Right cardiac atrium (tissue), 1 donor: ENCODE measurements around a stretch of chr1.

GRCh38 chr1:10384250-10384589 is 14.6 kb upstream of the PGD start:
- PRO-cap: no peak

- PRO-cap: bidirectional peak, plus-strand start at chr1:10399627, minus-strand start at chr1:10399326
Measured at GRCh38 chr1:10399194-10400221, 644 bp downstream of the PGD start.

GRCh38 chr1:10403889-10404309 is 5.0 kb downstream of the PGD start:
- PRO-cap: no peak

DNA sequence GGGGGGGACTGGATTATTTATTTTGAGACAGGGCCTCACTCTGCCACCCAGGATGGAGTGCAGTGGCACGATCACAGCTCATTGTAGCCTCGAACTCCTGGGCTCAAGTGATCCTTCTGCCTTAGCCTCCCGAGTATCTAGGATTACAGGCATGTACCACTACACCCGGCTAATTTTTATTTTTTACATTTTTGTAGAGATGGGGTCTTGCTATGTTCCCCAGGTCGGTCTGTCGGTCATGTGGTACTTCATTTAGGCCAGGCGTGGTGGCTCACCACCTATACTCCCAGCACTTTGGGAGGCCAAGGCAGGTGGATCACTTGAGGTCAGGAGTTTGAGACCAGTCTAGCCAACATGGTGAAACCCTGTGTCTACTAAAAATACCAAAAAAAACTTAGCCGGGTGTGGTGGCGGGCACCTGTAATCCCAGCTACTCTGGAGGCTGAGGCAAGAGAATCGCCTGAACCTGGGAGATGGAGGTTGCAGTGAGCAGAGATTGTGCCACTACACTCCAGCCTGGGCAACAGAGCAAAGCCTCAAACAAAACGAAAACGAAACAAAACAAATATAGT is 7.4 kb downstream of the CORT start:
- PRO-cap: no peak

- PRO-cap: no peak
Measured at GRCh38 chr1:10494954-10495752, 20.4 kb downstream of the PEX14 start.

DNA sequence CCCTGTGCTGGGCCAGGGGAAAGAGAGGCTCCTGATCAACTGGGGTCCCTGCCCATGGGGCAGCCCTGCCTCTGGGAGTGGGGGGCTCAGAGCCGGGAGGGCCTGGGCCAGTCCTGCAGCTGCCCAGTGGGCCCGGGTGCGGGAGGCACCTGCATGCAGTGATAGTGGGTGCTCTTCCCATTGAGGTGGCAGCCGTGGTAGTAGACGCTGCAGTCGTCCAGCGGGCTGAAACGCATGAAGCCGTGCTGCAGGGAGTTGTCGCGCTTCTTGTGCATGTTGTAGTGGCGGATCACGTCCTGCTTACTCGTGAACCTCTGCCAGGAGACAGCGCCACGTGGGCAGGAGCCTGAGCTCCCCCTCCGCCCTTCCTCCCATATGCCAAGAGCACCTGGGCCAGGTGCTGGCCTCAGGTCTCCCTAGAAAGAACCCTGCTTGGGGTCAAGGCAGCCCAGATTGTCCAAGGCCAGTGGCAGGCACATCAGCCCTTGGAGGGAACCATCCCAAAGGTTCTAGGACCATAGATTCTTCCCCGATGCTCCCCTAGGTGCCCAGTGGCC is 140.9 kb downstream of the CASZ1 start:
- PRO-cap: no peak

DNA sequence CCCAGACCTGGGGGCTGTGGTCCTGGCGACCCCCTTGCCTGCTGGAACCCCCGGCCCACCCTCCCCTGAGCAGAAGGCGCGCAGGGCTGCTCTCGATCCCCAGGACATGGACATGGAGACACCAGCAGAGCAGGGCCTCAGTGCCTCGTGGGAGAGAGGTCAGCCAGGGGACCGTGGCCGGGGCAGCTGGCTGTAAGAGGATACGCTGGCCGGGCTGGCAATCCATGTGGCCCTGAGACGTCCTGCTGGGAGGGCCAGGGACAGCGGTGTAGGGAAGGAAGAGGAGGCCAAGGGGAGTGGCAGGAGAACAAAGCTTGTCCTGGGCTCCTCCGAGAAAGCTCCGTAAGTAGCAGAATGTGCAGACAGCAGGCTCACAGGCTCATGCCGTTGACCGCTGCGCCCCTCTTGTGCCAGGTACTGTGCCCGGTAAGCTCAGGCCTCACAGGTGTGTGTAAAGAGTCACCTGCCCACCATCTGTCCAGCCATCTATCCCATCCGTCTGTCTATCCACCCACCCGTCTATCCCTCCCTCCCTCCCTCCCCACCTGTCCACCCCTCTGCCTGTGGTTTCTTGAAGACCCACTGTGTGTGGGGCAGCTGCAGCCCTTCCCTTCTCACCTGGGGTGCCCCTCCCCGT is 132.0 kb downstream of the CASZ1 start:
- PRO-cap: no peak

DNA sequence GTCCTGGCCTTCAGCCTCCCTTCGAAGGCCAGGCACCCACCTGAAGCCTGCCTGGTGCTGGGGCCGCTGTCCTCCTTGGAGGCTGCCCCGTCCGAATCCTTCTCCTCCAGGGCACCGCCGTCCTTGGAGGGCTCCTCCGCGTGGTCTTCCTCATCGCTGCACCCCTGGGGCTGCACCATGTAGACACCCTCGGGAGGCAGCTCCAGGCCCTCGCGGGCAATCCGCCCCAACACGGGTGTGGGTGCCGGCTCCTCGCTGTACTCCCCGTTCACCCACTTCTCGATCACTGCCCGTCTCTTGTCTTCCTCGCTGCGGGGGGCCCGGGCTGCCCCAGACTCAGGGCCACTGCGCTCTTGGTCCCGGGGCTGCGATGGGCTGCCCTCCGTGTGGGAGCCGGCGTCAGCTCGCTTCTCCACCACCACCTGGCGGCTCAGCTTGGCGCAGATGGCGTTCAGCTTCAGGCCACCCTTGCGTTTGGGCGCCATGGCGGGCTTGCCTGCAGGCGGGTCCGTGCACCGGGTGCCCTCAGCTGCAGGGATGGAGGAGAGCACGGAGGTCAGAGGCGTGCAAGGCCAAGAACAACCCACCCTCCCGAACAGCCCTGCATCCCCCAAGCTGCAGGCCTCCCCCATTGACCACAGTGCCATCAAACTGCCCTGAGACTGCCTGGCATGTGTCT is 131.3 kb downstream of the CASZ1 start:
- PRO-cap: no peak

- PRO-cap: no peak
Measured at GRCh38 chr1:10671845-10672570, 124.4 kb downstream of the CASZ1 start.

DNA sequence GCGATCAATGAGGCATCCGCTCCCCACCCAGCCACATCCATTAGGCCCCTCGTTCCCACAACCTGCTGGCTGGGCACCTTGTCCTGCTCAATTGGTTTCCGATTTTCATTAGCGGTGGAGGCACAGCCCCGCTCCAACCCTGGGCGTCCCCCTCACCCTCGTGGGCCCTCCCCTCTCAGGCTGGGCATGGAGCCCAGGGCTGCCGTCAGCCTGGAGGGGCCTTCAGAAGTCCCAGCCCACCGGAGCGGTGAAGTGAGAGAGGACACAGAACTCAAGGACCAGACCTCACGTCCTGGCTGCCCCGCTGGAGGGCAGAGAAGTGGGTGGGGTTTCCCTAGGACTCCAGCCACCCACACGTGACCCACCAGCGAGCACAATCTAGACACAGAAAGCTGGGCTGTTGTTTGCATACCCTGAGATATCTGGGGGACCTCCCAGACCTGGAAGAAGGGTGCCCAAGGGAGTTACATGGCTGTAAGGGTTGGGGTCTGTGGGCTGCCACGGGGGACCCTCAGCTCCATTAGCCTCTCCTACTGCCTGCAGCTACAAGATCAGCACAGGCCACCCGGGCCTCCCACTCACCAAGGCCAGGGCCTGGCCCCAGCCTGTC is 59.2 kb downstream of the CASZ1 start:
- PRO-cap: no peak

GRCh38 chr1:10778480-10779703 is 17.6 kb downstream of the CASZ1 start:
- PRO-cap: no peak

GRCh38 chr1:10793085-10793901 is 3.2 kb downstream of the CASZ1 start:
- PRO-cap: no peak

GRCh38 chr1:10818123-10818471 is 21.7 kb upstream of the CASZ1 start:
- PRO-cap: no peak

GRCh38 chr1:10960289-10960754 is 21.6 kb downstream of the C1orf127 start:
- PRO-cap: no peak

DNA sequence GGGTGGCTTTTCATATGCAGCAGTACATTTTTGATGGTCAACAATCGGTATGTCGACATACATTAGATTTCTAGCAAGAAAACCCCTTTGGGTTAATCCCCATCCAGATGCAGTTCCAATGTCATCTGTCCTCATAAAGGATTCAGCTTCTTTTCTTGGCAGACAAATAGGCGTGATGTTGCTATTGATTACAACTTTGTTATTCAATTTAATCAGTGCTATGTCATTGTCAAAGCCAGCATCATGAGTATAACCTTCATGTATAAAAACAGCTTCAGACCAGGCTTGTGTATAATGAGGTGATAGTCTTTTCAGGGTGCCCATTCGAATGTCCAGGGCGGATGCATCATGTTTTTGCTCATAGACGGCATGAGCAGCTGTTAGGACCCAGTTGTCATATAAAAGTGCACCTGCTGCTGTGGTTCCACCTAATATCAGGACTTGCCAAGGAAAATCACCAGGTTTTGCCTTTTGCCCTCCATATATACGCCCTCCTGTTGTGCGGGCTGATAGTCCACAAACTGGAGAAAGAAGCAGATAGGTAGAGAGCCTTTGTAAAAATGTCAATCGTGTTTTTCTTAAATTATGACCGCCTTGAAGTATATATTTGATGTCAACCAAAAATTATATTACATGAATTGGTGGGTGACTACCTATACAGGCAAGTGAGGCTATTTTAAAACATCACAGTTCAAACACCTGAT is 14.8 kb downstream of the TARDBP start:
- PRO-cap: no peak

GRCh38 chr1:11052344-11053694 is 5.8 kb upstream of the MASP2 start:
- PRO-cap: no peak

- PRO-cap: no peak
Measured at GRCh38 chr1:11071544-11071915, 11.7 kb upstream of the SRM start.

GRCh38 chr1:11130619-11131029 is 31.0 kb upstream of the EXOSC10 start:
- PRO-cap: no peak

DNA sequence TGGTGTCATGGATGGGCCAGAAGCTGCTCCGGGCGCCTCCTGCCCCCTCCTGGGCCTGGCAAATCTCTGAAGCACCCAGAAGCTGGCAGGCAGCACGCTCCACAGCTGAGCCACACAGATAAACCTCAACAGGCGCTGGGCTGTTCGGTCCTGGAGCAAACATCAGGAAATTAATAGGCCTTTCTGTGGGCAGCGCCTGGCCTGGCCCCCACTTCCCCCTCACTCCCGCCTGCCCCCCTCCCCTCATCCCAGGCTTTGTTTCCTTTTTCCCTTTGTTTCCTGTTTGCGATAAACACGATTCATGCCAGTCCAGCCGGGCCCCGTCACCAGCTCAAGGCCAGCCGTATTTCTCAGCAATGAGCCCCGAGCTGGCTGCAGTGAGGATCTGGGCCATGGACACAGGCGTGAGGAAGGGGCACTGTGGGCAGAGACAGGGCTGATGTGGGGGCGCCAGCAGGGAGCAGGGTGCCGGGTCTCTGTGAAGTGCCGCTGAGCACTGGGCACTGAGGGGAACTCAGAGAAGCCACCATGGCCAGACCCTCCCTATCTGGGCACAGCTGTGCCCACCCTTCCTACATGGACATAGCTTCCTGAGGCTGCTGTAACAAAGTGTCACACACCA is 20.0 kb upstream of the DISP3 start:
- PRO-cap: no peak

DNA sequence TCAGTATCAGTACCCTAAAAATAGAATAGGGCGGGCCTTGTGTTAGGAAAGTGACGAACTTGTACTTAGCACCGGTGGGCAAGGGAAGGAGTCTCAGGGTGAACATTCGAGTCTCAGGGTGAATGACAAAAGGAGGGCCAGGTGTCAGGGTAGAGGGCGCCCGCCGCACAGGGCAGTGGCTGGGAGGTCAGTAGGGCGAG is 10.8 kb downstream of the AGTRAP start:
- PRO-cap: no peak